PFSK-1 (cell line): ENCODE data around the genes HARBI1, CSTPP1, DDB2, RAPSN, AGBL2 and NUP160.

DNA sequence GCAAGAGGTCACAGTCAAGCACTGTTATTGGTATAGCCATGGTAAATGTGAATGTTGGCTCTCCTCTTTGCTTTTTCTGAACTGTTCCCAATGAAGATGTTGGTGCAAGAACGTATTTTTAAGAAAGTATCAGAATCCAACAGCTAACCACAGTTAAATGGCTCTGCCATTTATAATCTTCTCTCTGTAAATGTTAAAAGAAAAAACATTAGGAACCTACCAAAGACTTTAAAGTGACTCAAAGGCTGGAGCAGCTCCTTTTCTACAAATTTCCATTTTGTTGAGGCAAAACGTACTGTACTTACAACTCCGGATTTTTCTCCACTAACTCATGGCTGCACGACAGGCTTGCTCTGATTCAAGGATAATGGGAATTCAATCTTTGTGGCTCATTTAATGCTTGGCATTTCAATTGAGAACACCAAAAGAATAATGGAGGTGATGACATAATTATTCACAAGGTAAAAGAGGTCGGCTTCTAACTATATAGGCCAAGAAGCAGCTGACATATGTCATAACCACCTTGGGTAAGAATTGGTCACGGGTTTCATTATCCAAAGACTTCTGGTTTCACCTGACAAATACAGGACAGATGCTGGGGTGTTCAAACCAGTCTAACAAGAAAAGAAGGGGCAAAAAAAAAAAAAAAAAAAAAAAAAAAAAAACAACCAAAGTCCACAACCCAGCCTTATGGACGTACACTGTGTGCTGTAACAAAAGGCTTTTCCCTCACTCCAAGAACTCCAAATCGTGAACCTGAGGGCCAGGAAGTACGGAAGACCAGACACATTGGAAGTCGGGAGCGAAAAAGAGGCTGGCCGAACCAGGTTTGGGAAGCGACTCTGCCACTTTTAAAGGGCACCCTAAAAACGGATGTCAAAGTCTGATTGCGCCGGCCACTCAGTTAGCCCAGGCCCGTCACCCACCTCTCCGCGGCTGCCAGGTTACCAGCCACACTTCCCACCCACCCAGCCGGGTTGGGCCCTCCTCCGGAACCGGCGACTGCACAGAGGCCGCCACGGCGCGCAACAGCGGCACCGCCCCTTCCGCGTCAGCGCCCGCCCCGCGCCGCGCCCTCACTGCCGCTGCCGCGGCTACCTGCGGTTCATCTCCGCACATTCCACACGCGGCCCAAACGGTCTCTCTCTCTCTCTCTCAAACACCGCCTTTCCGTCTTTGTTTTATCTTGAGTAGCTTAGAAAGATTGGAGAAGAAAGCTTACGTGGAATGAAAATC is at the start of gene HARBI1:
HARBI1 (minus strand) TSS at position 1,030 of the 1,236 bp plus-strand sequence.
- RRBS, result under 1% methylated on average over 3 of the region's 48 CpGs

DNA sequence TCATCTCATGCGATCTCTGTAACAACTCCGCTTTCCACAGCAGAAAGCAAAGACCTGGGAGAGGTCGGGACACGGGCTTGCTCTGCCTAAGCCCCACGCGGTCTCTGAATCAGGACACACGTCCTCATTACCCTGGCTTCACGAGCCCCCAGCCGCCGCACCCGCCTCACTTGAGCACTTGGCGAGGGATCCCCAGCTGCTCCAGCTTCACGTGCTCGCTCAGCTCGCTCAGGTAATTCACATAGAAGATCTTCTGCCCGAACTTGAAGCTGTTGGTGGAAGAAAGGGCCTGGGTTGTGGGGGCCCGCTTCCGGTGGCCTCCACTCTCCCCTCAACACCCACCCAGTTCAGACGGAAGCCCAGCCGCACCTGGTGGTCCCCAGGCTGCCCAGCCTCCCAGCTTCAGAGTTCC is 19.6 kb downstream of the ARHGAP1 start:
- RRBS, result 94% methylated on average over 1 of the region's 20 CpGs

DNA sequence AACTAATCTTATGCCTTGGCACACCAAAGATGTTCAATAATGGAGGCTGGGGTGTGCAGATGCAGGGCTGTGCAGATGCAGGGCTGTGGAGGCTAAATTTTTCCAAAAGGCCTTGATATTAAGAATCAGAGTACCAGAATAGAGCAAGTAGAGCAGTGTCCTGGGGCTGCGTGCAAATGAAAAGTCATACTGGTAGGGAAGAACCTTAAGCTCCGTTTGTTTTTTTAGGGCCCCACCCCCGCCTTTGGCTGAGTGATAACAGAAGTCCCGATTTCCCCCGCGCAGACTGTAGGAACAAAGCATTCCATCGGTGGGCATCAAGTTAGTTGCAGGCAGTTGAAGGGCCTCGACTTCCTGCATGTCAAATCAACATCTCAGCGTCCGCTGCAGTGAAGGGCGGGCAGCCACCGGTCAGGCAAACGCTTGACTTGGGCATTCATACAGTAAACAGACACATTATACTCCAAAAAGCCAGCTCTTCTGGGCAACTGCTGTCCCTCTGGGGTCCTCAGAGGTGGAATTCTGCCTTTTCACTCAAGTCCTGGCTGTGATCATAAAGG is 11.8 kb downstream of the LRP4 start:
- RRBS, result no CpG with 5 or more reads among the region's 13 CpGs

DNA sequence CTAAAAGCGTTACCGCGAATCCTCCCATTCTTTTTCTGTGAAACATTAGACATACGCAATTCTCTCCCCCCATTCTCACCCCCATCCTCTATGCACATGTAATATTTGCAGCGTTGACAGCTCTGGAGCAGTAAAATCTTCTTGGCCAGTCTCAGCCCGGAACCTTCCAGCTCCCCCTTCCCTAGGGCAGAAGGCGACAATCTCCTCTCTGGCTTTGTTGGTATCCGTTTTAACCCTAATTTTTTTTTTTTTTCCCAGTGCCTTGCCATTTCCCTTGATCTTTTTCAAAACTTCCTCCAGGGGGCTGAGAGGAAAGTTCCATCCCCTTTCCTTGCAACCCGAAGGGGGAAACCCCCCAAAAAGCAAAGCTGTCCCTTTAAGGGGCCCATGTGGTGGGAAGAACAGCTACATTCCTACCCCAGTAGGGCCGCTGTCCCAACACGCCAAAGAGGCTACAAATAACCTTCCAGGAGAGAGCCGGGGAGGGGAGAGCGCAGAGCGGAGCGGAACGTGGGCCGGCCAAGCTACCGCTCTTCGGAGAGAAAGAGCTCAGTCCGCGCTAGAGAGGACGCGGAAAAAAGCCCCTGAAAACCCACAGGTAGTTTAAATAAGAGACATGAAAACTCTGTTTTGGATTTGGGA is 1.8 kb downstream of the LRP4 start:
- RRBS, result 4% methylated on average over 5 of the region's 23 CpGs

- RRBS, result under 1% methylated on average over 6 of the region's 42 CpGs
Measured at GRCh38 chr11:46936233-46937526, at the start of gene CSTPP1. Gene CSTPP1 (plus strand): TSS chr11:46936761.

DNA sequence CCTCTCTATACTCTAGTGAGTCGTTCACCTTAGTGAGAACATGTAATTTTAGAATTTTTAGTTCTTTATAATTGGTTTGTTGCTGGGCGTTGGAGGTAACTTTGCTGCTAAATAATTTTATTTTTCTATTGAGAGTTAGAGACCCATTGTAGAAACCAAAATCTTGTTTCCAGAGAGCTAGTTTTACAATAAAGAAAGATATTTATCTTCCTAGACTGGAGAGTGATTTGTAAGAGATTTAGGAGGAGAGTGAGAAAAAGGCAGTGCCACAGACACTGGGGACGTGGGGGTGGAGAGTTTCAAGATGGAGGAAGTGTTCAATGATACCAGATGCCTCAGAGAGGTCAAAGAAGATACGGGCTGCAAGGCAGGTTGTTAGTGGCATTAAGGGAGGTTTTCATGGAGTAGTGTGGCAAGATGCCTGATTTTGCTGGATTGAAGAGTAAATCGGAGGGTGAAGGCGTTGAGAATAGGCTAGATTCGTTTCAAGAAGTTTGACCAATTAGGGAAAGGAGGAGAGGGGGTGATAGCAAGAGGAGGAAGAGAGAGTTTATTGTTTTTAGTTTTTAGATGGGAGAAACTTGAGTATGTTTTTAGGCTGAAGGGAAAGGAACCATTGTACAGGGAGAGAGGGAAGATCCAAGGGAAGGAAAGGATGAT is 16.3 kb downstream of the CSTPP1 start:
- RRBS, result no CpG with 5 or more reads among the region's 7 CpGs

- RRBS, result no CpG with 5 or more reads among the region's 18 CpGs
Measured at GRCh38 chr11:47160729-47161698, 15.7 kb downstream of the ARFGAP2 start.

DNA sequence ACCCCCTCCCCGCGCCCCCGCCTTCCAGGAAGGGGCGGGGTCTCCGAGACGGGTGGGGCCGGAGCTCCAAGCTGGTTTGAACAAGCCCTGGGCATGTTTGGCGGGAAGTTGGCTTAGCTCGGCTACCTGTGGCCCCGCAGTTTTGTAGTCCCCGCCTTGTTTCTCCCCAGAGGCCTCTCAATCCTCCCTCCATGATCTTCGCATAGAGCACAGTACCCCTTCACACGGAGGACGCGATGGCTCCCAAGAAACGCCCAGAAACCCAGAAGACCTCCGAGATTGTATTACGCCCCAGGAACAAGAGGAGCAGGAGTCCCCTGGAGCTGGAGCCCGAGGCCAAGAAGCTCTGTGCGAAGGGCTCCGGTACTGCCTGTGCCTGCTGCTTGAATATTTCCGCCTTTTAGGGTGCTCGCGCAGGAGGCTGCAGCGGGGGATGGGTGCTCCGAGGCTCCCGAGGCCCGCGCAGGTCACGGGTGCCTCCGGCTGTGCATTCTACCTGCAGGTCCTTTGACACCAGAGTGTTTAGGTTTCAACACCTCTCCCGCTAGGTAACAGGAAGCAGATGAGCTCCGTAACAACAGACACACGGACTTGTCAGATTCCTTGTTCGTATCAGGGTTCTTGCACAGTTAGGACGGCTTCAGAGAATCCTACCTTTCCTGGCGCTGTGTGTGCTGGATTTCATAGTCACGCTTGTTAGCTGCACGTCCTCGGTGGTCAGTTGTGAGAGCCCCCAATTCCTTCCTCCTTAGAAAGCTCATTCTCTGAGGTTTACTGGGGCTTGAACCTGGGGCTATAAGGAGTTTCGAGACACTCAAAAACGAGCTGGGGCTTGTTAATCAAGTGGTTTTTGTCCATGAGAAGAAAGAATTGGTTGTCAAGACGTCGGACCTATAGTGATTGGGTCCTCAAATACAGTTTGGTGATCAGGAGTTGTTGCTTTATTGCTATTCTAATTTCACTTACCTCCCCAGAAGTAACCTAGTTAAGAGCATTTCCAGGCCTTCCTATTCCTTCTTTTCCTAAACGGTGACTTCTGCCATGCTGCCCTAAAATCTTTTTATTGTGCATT is at the start of gene DDB2:
DDB2 (plus strand) TSS at position 74 of the 1,072 bp plus-strand sequence.
- RRBS, result 9% methylated on average over 11 of the region's 45 CpGs

DNA sequence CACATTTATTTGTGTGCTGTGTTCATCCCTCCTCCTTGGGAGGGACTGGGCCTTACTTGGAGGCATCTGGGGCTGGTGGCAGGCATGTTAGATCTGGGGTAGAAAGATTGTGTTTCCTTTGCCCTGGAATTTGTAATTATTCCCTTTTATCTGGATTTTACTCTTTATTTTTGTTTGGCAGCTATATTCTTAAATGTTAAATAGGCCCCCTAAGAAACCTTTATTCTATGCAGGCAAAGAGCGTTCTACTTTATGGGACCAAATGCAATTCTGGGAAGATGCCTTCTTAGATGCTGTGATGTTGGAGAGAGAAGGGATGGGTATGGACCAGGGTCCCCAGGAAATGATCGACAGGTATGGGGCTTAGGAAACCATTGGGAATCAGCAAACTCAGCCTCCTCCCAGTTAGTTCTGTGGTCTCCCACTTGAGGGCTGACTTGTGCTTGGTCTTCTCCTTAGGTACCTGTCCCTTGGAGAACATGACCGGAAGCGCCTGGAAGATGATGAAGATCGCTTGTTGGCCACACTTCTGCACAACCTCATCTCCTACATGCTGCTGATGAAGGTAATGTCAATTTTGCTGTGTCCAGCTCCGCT is 43.4 kb downstream of the MYBPC3 start:
- RRBS, result no CpG with 5 or more reads among the region's 6 CpGs

GRCh38 chr11:47406741-47407668 is 1.4 kb upstream of the SLC39A13 start:
- RRBS, result no CpG with 5 or more reads among the region's 14 CpGs

DNA sequence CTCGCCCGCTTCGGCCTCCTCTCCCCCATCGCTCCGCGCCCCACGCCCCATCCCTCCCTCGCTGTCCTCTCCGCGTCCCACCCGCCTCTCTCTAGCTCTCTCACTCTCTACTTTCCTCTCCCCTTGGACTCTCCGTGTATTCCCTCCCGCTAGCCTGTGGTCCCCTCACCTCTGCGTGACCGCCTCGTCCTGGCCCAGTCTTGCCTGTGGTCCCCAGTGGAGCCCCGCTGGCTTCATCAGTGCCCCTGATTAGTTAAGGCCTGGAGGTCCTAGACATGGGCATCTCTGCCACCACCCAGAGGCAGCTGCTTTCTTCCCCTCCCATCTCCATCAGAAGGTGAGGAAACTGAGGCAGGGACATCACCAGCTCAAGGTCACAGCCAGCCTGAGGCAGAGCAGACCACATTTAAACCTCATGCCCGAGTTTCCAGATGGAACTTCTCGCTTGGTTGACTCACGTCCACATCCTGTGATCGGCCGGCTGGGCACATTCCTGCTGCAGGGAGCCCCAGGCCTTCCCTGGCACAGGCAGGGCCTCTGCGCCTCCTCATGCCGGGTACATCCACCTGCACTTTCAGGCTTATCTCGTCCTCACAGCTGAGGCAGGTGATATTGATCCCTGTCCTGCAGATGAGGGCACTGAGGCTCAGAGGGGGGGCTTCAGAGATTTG is 528 bp downstream of the SLC39A13 start:
- RRBS, result 20% methylated on average over 3 of the region's 25 CpGs

DNA sequence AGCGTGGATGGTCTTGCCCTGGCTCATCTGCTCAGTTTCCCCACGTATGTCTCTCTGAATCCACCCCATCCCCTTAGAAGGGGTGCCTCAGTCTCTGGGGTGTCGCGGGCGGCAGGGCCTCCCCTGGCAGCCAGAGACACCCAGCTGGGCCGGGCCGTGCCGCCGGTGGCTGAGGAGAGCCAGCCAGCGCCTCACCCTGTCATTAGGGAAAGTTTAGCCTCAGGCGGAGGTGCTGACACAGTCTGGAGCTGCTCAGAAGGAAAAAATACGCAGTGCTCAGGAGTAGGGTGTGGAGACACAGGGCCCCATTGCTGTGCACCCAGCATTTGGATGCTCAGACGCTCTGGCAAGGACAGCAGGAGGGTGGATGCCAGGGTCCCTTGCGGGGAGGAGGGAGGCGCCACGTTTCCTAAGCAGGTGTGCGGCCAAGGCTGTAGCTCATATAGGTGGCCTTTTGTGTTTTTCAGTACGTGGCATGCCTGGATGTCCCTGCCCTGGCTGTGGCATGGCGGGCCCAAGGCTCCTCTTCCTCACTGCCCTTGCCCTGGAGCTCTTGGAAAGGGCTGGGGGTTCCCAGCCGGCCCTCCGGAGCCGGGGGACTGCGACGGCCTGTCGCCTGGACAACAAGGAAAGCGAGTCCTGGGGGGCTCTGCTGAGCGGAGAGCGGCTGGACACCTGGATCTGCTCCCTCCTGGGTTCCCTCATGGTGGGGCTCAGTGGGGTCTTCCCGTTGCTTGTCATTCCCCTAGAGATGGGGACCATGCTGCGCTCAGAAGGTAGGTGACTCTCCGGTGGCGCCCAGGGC is 1.4 kb downstream of the SLC39A13 start:
- RRBS, result no CpG with 5 or more reads among the region's 32 CpGs

GRCh38 chr11:47448877-47449388 is at the start of gene RAPSN:
Gene RAPSN (minus strand): TSS chr11:47449136.
- RRBS, result no CpG with 5 or more reads among the region's 18 CpGs

GRCh38 chr11:47468050-47468520 is 19.1 kb upstream of the RAPSN start:
- RRBS, result no CpG with 5 or more reads among the region's 8 CpGs

DNA sequence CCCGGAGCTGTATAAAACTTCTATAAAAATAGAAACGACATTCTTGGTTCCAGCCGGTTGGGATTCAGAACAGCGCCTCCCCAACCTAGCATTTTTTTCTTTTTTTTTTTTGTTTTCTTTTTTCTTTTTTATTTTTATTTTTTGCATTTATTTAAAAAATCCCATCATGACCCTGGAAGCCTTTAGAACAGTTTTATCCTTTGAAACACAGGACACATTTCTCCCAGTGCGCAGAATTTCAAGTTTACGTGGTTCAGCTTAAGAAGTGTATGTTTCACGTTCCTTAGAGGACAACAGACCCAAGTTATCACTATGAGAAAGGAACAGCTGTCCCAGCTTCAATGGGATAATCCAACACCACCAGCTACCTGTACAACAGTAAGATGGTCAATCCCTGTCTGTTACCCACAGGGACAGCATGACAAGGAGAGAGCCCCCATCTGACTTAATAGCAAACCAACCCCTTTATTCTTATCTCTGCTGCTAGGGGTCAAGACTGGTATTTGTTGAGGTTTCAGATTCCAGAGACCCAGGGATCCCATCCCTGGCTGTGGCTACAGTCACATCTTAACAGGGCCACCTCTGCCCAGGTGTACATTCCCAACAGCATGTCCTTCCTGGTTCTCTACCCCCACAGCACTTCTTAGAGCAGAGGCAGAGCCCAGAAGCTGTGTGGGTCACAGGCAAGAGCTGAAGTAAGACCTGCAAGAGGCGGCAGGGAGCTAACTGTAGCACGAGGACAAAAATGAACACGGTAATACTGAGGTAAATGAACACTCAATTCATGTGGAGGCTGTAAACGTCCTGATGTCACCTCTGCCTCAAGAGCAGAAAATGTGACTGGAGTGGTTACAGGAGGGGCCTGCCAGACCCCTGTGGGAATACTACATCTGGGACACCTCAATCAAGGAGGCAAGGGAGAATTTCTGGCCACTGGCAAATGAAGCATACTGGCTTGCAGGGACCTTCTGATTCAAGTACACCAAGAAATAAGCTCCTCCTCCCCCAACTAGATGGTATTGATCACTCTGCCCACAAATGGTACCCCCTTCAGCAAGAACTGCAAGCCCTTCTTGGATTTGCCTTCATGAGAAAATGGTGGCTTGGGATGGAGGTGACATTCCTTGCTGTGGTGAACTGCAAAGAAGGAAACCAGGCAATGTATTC is 21.6 kb upstream of the RAPSN start:
- RRBS, result 95% methylated on average over 2 of the region's 11 CpGs

DNA sequence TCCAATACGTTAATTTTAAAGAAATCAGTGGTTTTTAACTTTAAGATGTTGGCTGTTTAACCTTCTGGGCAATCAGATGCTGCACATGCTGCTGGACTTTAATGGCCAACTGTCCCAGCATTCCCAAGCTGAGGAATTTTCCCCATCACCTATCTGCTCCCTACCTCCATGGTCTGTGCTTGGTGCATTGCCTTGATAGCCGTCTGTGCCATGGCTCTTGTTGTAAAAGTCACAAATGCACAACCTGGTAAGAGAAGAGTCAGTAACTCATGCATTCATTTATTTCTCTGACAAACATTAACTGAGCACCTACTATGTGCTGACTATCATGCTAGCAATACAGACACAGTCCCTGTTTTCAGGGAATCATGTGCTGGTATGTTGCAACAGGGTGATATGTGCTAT is 34.4 kb upstream of the RAPSN start:
- RRBS, result no CpG with 5 or more reads among the region's 2 CpGs

GRCh38 chr11:47714397-47715886 is at the start of gene AGBL2:
Gene AGBL2 (minus strand): TSS chr11:47715369.
- RRBS, result 25% methylated on average over 11 of the region's 62 CpGs

DNA sequence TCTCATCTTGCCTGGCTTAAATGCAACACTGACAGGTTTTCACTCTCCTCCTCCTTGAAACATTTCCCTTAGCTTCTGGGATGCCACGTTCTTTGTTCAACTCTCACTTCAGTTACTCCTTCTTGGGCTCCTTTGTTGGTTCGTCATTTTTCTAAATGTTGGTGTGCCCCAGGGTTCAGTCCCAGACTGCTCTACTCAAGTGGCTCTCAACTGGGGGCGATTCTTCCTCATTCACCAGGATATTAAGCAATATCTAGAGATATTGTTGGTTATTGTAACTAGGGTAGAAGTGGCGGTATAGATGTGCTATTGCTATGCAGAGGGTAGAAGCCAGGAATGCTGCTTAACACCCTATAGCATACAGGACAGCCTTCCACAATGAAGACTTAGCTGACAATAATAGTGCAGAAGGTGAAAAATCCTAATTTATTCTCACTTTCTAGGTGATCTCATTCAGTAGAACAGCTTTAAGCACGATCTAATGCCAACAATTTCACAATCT is 4.8 kb downstream of the NUP160 start:
- RRBS, result no CpG with 5 or more reads among the region's 5 CpGs

GRCh38 chr11:47847320-47848194 is 593 bp downstream of the NUP160 start:
- RRBS, result no CpG with 5 or more reads among the region's 28 CpGs

DNA sequence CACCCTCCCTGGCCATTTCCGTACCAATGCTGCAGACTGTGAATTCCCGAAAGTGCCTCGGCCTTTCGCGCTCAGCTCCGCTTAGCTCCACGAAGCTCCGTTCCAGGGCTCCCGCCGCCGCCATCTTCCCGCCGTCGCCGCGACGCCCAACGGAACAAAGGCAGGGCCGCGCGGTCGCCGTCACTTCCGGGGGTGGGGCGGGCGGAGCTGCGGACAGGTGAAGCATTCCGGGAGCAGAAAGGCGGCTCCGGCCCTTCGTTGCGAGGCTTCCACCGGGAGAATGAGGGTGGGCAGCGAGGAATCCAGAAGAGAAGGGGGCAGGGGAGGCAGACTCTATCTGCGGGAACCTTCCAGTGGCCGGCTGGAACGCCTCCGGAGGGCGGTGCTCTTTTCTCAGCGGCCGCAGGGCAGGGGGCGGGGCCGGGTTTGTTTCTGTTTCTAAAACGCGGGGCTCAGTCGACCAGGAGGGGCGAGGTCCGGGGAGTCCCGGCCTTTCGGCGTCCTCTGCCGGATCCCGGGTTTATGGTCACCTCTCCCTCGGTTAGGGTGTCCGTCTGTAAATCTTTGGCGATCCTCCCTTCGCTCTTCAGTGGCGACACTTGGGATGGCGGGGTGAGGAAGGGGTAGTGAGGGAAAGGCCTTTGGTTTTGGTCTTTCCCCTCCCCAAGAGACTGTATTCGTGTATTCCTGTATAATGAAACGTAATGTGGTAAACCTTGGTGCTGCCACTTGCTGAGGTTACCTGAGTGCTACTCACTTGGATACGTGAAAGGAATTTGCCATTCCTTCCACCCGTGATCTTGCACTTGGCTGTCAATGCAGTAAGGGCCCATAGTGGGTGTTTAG is at the start of gene NUP160:
NUP160 (minus strand) TSS at position 156 of the 846 bp plus-strand sequence.
- RRBS, result 1% methylated on average over 20 of the region's 63 CpGs